Mesenchymal stem cell of adipose (primary cell): ENCODE measurements around a stretch of chr2.

DNA sequence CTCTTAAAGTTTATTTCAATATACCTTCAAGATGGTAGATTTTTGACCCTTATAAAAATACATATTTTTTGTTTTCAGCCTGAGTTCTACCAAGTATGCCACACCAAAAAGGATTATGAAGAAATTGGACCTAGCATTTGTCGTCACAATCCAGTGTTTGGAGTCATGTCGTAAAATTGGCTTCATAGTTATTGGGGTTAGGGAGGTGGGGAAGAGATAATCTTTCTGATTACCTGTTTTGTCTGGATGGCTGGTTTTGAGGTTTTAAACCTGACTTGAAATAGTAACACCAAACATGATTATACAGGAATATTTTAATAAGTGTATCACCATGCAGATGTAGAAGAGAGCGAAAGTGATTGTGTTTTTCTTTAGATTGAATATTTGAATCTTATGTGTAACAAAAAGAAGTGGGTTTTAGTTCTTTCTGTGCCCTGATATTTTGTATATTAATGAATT lies 67.4 kb downstream of the ACTR3 start:
- CAGE, long polyA plus RNA, result no peak

DNA sequence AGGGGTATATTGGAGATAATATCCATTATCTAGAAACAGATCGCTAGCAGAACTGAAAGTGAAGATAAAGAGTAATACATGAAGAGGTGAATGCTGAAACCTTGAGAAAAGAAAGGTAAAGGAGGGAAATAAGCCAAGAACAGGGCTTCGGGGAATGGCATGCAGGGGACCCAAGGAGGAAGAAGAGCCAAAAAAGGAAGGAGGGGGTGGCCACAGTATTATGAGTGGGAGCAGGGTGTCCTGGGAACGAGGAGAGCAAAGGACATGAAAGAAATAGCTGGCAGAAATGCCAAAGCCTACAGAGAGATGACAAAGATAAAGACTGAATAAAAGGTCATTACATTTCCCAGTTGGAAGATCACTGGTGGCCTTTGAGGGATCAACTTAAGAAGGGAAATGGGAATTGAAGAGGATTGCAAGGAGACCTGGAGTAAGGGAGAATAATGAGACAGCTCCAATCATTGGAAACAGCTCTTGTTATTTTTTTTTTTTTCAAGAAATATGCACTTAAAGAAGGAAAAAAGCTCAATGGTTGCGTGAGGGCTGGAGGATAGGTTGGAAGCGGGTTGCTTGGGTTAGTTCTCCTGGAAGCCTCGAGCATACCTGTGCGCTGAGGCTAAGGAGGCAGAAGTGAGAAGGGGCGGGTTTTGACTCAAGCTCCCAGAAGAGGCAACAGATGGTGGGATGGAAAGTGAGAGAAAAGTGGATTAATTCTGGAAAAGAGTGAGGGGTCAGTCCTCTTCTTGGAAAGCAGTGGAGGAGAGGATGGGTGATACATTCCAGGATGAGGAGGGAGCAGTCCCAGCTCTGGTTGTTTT lies 83.1 kb downstream of the ACTR3 start:
- CAGE, long polyA plus RNA, result no peak

GRCh38 chr2:115160549-115161043 lies 718.2 kb downstream of the DPP10 start:
- CAGE, long polyA plus RNA, result no peak

DNA sequence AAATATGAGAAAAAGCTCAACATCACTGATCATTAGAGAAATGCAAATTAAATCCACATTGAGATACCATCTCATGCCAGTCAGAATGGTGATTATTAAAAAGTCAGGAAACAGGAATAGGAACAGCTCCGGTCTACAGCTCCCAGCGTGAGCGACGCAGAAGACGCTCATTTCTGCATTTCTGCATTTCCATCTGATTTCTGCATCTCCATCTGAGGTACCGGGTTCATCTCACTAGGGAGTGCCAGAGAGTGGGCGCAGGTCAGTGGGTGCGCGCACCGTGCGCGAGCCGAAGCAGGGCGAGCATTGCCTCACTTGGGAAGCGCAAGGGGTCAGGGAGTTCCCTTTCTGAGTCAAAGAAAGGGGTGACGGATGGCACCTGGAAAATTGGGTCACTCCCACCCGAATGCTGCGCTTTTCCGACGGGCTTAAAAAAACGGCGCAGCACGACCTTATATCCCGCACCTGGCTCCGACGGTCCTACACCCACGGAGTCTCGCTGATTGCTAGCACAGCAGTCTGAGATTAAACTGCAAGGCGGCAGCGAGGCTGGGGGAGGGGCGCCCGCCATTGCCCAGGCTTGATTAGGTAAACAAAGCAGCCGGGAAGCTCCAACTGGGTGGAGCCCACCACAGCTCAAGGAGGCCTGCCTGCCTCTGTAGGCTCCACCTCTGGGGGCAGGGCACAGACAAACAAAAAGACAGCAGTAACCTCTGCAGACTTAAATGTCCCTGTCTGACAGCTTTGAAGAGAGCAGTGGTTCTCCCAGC lies 10.6 kb upstream of the DDX18 start:
- CAGE, long polyA plus RNA, result no peak

- CAGE, long polyA plus RNA, result no peak
Measured at GRCh38 chr2:117815567-117815673, 929 bp downstream of the DDX18 start.

- CAGE, long polyA plus RNA, result no peak
Measured at GRCh38 chr2:117835685-117836531, 21.4 kb downstream of the DDX18 start.

DNA sequence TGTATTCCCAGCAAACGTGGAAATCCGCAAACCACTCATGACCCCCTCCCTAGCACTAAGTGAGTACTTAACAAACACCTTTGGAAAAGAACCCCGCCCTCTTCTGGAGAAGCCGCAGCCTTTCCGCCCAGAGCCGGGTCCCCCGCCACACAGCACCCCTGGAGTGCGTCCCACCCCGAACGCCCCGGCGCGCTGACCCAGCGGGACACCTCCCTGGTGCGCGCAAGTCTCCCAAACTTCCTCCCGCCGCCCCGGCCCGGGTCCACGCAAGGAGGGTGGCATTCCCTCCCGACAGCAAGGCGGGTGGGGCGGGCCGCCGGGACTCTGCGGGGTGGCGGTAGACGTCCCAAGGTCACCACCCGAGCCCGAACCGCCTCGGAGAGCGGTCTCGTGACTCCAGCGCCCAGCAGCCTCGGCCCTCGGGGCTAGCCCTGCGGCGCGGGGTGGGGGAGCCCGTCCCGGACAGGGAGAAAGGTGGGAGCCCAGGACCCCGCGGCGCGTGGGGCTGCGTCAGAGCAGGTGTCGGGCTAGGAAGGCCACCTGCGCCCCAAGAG lies 622 bp downstream of the CCDC93 start:
- CAGE, long polyA plus RNA, result no peak

DNA sequence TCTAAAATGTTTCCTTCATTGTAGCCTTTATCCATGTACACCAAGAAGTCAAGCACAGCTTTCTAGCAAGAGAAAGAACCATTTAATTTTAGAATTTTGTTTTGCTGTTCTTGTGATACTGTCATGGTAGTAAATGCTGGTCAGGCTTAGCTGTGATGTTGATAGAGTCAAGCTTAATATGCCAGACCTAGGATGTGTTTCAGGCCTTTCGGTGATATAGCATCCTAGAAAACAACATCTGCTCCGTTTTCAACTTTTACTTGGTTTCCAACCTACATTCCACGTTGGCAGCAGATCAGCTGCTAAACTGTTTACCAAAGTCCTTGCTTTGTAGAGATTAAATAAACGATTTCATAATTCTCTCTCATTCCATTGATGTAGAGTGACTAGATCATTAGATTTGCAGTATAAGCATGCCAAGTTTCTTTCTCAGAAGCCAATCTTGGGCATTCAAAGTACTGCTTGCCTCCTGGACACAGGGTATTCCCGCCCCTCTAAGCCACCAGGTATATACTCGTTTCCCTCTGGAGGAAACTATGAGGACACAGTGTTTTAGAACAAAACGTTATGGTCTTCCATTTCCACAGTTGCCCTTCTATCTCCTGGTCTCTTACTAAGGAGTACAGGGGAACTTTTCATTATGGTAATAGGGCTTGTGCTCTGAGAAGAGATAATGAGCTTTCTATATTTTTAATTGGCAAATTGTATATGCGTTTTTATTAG lies 10.6 kb upstream of the INSIG2 start:
- CAGE, long polyA plus RNA, result no peak

GRCh38 chr2:118223427-118223697 lies 135.1 kb downstream of the INSIG2 start:
- CAGE, long polyA plus RNA, result no peak

DNA sequence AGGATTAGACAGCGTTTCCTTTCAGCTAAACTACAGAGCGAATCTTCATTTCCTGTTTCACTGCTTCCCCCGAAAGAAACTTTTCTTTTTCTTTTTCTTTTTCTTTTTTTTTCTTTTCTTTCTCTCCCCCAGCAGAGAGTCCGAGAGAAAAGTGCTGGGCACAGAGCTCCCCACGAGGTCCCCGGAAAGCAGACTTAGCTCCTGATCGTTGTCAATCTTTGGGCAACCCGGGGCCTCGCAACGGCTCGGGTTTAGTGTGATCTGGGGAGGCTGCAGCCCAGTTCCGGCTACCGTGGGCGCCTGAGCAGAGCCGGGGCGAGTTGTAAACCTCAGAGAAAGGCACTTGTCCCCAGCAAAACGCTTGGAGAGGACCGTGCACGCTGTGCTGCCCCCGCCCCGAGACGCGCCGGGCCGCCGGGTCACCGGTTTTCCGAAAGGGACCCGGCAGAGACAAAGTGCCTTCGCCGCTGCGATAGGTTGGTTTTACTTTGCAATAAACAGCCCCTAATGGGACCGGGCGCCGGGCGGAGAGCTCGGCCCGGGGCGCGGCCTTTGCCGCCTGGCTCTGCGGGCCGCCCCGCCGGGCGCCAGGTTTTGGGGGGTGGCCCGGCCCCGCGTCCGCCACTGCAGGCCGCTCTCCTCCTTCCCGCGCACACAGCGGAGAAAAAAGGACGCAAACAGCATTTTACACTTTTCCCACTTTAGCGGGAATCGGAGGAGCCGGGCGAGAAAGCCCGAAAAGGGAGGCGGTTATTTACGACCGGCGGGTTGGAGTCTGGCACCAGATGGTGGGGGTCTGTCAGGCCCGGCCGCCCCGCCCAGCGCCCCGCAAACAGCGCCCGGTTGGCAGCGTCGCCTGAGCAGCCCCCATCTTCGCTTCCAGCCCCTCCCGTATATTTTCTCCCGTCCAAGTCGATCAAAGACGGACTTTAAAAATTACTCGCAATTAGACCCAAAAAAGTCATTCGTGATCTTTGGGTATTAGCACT lies 136.0 kb downstream of the INSIG2 start:
- CAGE, long polyA plus RNA, result no peak

- CAGE, long polyA plus RNA, result no peak
Measured at GRCh38 chr2:118309471-118309847, 221.2 kb downstream of the INSIG2 start.

DNA sequence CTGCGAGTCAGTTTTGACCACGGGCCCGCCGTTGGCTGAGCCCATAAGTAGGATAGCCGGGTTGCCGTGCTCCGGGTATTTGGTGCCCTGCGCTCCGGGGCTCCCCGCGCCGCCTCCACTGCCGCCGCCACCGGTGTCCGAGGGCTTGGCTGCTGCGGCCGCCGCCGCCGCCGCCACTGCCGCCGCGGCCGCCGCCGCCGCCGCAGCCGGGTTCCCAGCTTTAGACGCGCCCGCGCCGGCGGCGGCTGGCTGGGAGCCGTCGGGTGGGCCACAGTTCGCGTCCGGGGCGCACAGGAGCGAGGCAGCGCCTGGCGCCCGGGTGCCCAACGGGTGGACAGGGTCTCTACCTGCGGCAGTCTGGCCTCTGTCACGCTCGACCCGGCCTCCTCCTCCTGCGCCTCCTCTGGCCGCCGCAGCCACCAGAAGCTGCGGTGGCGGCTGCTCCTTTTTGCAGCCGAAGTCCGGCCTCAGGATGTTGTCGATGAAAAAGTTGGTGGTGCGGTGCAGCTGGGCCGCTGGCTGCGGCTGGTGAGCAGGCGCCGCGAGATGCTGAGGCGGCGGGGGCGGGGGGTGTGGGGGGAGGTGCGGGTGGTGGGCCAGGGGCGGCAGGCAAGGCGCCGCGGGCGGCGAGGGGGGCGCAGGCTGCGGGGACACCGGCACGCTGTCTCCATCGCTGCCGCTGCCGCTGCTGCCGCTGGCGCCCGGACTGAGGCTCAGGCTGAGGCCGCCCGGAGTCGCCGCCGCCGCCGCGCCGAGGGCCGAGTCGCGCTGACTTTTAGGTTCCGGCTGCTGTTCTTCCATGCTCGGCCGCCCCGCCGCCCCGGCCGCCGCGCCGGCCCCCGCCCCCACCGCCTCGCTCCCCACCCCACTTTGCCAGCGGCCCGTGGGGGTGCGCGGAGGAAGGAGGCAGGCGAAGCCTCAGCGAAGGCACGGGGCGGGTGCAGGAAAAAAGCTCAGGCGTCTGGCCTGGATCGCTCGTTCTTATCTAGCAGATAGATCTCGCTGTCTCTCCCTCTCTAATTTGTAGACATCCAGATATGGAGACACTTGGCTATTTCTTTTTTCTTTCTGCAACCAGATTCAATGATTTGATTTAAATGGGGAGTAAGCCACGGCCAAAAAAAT lies 719 bp downstream of the EN1 start:
- CAGE, long polyA plus RNA, result no peak

DNA sequence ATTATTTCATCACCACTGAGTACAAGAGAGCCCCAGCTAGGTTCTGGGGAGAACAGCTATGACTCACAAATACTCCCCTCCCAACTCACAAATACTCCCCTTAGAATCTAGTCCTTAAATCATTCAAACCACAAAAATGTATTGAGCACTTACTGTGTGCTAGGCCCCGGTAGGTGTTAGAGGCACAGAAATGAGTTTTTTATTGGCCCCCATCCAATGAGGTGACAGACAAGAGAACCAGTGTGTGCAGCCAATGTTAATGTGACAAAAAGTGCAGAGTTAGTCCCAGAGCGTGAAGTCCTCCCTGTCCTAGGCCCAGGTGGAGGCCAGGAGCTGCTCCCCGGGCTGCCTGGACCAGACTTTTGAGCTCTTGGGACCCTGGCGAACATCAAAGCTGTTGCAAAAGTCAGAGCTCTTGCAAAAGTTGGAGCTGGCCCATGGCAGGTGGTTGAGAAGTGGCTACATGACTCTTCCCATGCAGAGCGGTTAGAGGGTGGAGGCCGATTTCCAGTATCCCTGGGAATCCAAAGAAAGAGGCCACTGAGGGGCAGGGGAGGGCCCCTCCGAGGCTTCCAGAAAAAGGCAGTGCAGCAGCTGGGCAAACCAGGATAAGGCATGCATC lies 9.9 kb downstream of the STEAP3 start:
- CAGE, long polyA plus RNA, result no peak

GRCh38 chr2:119240412-119241058 lies 16.9 kb downstream of the STEAP3 start:
- CAGE, long polyA plus RNA, result no peak

DNA sequence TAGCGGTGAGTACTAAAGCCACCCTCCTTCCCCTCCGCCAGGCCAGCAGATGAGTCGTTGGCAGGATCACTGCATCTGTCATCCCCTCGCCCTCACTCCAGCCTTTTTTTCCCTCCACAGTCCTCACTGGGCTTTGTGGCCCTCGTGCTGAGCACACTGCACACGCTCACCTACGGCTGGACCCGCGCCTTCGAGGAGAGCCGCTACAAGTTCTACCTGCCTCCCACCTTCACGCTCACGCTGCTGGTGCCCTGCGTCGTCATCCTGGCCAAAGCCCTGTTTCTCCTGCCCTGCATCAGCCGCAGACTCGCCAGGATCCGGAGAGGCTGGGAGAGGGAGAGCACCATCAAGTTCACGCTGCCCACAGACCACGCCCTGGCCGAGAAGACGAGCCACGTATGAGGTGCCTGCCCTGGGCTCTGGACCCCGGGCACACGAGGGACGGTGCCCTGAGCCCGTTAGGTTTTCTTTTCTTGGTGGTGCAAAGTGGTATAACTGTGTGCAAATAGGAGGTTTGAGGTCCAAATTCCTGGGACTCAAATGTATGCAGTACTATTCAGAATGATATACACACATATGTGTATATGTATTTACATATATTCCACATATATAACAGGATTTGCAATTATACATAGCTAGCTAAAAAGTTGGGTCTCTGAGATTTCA lies 39.4 kb downstream of the STEAP3 start:
- CAGE, long polyA plus RNA, result no peak

DNA sequence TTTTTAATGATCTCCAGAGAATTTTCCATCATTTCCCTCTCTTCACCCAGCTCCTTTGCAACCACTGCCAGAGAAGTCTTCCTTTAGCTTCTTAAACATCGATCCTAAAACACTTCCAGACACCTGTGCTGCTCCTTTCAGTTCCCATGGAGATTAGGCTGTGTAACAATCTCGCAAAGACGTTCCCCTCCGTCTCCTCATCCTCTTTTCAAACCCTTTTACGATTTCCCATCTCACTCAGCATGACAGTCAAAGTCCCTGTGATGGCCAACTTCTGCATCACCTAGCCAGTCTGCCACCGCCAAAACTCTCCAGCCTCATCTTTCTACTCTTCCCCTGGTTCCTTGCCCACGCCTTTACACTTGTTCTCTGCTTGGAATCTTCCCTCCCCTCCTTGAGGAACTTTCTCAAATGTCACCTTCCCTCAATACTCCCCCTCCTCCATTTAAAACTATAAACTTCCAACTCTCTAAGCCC lies 953 bp downstream of the C2orf76 start:
- CAGE, long polyA plus RNA, result no peak

DNA sequence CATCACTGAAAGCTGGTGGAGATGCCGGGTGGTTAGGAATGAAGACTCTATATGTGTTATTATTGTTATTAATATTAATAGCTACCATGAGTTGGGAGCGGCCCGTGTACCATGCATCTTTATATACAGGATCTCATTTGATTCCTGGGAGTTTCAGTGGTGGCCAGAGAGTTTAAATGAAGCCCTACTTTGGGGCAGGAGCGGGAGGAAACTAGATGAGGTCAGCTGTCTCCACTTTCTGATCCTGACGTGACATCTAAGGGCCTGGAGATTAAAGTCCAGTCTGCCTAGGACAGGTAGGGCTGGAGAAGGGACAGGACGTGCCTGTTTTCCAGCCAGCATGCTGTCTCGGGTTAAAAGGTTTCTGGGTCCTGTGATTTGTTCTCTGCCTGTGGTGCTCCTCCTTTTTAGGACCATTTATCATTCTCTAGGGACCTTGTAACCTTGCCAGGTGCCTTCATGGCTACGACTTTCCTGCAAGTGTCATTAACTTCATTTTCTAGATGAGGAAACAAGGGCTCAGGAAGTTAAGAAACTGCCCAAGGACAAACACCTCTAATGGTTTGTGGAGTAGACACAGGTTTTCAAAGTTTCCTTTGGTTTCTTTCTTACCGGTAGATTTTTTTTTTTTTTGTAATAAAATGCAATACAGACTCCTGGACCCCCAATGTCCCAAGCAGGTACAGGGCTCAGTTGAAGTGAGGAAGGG lies 2.3 kb downstream of the TMEM37 start:
- CAGE, long polyA plus RNA, result no peak

- CAGE, long polyA plus RNA, result no peak
Measured at GRCh38 chr2:119454942-119455673, 23.5 kb downstream of the TMEM37 start.

GRCh38 chr2:119522564-119523063 lies 1.7 kb downstream of the SCTR start:
- CAGE, long polyA plus RNA, result no peak

DNA sequence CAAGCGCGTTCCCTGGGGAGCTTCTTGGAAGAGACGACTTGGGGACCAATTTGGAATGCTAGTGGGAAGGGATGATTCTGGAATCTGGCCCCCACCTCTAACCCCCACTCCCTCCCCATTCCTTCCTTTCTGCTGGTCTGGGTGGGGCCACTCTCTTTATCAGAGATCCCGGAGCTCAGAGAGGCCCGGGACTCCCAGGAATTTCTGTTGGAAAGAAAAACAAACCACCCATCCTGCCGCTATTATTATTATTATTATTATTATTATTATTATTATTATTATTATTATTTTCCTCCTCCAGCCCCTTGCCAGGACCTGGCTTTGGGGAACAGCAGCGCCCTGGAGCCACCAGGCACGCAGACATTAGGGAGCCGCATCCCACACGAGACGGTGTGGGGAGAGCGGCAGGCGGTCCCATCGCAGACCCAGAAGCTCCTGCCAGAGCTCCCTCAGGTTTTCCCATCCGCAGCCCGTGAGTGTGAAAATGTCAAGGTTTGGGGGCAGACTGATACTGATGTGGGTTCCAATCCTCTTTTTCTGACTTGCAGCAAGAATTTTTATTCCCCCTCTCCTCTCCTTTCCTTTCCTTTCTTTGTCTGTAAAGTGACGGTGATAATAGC lies 1.0 kb downstream of the SCTR start:
- CAGE, long polyA plus RNA, result no peak